ENCODE measurements around the gene FLVCR1.

- PRO-cap = bidirectional peak, plus-strand start at chr1:212858234, minus-strand start at chr1:212858129
- RAMPAGE, long total RNA, 2 experiments = start-site peak on the plus strand in 1 of 2 experiments, at chr1:212858234-212858308 at its widest, 18 reads per replicate
Measured at GRCh38 chr1:212857963-212858623, at the start of gene FLVCR1. Gene FLVCR1, plus strand, starts transcription at chr1:212858275.

- PRO-cap = no peak
- RAMPAGE, long total RNA, 2 experiments = no peak in any of the 2 experiments
Measured at GRCh38 chr1:212924629-212925029, 25.7 kb upstream of the VASH2 start.

DNA sequence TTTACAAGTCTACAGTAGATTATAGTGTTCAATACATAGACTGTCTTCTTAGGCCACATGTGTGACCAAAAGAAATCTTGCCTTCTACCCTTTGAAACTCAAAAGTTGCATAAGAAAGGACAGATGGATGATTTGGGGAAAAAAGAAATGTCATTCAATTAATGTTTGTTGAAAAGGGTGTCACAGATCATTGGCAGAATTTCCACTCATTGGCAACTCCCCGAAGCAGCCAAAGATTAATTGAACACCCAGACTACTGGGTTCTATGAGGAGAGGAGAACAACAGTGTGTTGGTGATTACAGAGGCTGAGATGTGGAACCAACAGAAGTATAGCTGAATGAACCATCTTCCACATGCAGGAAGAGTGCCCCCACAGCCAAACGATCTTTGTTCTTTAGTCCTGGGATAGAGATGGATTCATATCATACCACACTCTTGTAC, 12.0 kb upstream of the PROX1 start:
- PRO-cap = no peak
- RAMPAGE, long total RNA, 2 experiments = no peak in any of the 2 experiments

GRCh38 chr1:214014718-214015203, 27.0 kb downstream of the PROX1 start:
- PRO-cap = no peak
- RAMPAGE, long total RNA, 2 experiments = no peak in any of the 2 experiments

GRCh38 chr1:214026821-214027412, 39.1 kb downstream of the PROX1 start:
- PRO-cap = no peak
- RAMPAGE, long total RNA, 2 experiments = no peak in any of the 2 experiments

DNA sequence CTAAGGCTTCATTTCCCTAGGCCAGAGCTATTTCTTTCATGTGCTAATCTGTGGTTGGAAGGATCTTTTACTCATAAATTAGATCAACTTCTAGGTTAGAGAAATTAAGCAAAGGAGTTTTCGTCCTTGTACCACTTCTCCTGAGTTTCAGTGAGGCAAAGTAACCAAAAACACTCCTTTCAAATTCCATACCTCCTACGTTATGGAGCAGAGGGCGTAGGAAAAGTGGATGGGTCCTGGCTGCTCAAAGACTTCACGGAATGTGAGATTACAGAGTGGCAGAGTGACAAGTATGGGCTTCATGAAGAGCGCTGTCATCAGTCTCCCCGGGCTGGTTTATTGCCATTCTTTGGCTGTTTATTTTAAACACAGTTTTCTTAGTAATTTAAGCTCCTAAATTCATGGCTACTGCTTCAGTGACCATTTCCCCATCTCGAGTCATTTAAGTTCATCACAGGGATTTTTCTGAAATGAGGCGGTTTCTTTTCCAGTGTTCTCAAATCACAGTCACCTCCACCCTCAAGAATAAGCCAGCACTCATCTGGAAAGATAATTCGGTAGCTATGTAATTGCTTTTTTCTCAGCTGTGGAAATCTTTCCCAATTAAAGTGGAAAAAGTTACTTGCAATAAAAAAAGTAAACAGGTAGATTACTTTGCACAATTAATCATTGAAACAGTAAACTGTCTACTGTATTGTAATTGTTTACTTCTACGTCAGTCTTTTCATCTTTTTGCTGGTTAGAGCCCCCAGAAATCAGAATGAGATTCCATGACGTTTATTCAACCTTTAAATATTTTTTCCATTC, 3.2 kb upstream of the SMYD2 start:
- PRO-cap = no peak
- RAMPAGE, long total RNA, 2 experiments = no peak in any of the 2 experiments

DNA sequence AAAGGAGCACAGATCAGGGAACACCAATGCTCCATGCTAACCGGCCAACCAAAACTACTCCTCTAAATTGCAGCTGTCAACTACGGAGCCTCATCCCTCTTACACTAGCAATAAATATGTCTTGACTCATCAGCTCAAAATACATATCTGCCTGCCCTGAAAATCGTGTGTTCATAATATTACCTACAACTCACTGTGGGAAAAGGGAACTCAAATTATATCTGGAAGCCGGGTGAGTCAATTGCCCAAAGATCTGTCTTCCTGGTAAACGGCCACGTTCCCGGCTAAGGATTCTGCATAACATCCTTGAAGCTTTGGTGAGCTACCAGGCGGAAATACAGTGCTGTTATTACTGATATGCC, 129.1 kb downstream of the PTPN14 start:
- PRO-cap = no peak
- RAMPAGE, long total RNA, 2 experiments = no peak in any of the 2 experiments

GRCh38 chr1:214546904-214547512, 4.4 kb downstream of the PTPN14 start:
- PRO-cap = no peak
- RAMPAGE, long total RNA, 2 experiments = no peak in any of the 2 experiments

DNA sequence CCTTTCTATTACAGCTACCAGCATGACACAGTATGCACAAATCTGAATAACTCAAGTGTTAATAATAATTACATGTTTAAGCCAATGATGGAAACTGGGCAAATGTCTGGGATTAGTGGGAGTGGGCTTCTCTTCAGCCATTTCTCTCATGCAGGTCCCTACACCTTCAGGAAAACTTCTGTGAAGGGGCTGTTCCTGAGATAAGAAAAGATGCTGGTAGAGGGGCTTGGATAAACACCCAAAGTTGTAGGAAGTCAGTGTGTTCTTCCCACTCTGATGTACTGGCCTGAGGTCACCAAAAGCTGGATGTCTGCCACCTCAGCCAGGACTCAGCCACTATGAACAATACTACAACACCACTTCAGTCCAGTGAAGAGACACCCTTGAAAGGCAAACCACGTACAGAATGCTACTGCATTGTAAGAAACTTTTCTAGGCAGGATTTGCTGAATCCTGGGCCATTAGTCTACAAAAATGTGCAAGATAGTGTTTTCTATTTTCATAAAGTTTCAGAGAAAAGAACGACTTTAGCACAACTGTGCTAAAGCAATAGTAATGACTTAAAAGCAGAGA, 2.5 kb downstream of the PTPN14 start:
- PRO-cap = unidirectional peak, plus-strand start at position 369 of the sequence
- RAMPAGE, long total RNA, 2 experiments = no peak in any of the 2 experiments

DNA sequence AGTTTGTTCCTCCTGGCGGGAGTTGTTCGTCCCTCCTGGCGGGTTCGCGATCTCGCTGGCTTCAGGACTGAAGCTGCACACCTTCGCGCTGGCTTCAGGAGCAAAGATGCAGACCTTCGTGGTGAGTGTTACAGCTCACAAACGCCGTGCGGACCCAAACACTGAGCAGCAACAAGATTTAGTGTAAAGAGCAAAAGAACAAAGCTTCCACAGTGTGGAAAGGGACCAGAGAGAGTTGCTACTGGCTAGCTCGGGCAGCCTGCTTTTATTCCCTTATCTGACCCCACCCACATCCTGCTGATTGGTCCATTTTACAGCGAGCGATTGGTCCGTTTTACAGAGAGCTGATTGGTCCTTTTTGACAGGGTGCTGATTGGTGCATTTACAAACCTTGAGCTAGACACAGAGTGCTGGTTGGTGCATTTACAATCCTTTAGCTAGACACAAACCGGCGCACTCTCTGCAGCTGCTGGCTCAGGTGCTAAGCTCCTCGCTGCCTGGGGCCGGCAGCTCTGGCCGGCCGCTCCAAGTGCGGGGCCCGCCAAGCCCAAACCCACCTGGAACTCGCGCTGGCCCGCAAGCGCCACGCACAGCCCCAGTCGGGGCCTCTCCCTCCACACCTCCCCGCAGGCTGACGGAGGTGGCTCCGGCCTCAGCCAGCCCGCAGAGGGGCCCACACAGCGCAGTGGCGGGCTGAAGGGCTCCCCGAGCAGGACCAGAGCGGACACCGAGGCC, 172.8 kb upstream of the KCTD3 start:
- PRO-cap = no peak
- RAMPAGE, long total RNA, 2 experiments = no peak in any of the 2 experiments

DNA sequence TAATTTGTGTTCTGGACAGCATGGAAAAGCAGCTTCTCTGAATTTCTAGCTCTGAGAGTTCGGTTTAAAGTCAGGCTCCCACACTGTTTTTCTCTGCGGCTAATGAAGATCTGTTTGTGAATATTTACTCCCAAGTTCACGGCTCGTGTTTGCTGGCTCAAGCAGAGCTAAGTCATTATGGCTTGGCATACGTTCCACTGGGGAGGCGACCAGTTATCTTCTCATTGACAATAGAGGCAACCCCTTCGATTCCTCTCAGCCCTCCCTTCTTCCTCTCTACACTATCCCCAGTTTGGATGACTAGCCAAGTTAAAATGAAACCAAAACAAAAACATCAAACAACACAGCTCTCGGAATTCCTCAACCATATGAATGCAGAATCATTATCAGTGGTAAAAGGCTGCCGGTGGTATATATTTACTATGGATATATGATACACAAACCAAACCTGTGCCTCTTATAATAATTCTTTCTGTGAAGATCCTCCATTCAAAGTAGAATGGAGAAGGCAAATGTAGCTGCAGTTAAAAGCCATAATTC, 108.1 kb upstream of the USH2A start:
- PRO-cap = no peak
- RAMPAGE, long total RNA, 2 experiments = no peak in any of the 2 experiments

- PRO-cap = no peak
- RAMPAGE, long total RNA, 2 experiments = no peak in any of the 2 experiments
Measured at GRCh38 chr1:217924713-217925317, 293.7 kb downstream of the SPATA17 start.

- PRO-cap = no peak
- RAMPAGE, long total RNA, 2 experiments = no peak in any of the 2 experiments
Measured at GRCh38 chr1:218312467-218313093, 27.5 kb downstream of the RRP15 start.

DNA sequence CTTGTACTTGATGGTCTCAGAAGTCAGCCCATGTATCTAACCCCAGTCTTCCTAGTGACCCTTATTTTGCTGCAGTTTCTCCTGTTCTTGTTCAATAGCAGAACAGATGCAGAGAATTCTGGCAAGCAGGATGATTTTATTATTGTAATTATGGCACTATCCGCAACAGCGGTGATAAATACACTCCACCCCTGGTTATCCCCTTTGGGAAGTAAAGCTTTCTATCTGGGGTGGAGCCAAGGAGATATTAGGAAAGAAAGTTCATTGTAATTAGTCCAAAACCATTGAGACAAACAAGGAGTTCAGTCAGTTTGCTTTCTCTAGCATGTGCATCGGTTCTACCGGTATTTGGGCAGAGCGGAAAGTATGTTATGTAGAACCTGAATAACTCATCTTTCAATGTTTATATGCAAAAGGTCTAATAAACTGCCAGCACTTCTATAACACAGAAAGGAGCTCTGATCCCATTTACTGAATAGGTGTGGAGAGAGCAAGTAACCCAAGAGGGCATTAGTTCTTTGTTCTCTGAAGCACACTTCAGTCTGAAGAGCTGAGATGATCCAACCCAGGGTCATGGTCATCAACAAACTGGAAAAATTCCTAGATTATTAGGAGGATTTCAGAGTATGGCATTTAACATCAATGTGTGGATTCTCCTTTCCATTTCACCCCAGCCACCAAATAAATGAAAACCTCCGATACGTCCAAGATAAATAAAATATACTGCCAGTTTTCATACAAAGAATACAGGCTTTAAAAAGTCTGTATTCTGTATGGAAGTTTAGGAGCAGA, 3.5 kb downstream of the TGFB2 start:
- PRO-cap = no peak
- RAMPAGE, long total RNA, 2 experiments = no peak in any of the 2 experiments

GRCh38 chr1:218349918-218350467, 4.9 kb downstream of the TGFB2 start:
- PRO-cap = no peak
- RAMPAGE, long total RNA, 2 experiments = no peak in any of the 2 experiments

GRCh38 chr1:218371808-218372279, 26.7 kb downstream of the TGFB2 start:
- PRO-cap = no peak
- RAMPAGE, long total RNA, 2 experiments = no peak in any of the 2 experiments

- PRO-cap = no peak
- RAMPAGE, long total RNA, 2 experiments = no peak in any of the 2 experiments
Measured at GRCh38 chr1:218446852-218447352, 101.8 kb downstream of the TGFB2 start.

DNA sequence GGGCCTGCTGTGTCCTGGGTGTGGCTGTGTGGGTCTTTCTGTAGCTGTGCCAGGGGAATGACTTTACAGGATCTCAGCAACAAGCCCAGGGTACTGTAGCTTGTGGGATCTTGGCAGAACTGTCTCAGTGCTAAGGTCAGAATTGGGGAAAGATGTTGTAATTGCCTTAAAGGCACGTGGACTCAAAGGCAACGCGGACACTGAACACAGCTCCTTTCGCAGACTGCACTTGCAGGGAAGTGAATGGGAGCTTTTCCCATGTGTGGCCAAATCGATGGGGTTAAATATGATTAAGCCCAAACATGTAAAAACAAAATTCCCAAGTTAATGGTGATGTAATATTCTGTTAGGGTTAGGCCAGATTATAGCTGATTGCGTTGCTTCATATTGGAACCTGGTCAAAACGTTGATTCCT, 367.1 kb downstream of the TGFB2 start:
- PRO-cap = no peak
- RAMPAGE, long total RNA, 2 experiments = no peak in any of the 2 experiments

DNA sequence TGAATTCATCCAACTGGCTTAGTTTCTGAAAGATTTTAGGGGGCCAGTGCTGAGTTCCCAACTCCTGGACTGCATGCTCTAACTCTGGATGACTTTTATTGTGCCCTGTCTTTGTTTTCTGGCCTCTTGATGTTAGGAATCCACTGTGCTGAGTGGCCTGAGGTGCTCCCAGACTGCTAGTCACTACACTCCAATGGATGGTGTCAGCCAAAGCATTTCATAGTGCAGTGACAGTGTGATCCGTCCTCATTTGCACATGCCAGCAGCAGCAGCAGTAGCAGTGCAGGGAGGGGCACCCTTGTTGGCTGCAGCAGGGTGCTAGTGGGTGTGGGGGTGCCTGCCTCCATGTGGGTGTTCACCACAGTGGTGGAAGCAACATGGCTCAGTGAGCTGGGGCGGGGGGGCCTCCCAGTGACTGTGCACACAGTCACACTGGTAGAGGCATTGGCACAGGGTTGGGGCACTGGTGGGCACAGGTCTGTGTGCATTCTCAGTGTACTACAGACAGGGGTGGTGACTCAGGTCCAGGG, 214.1 kb downstream of the ZC3H11B start:
- PRO-cap = no peak
- RAMPAGE, long total RNA, 2 experiments = no peak in any of the 2 experiments

GRCh38 chr1:219403792-219404335, 209.0 kb downstream of the ZC3H11B start:
- PRO-cap = no peak
- RAMPAGE, long total RNA, 2 experiments = no peak in any of the 2 experiments

All from lower leg skin (tissue), 2 donors.